ENCODE results near the gene ERCC5.

- CAGE, long polyA plus RNA: no peak
- RRBS: no CpG with 5 or more reads among the region's 2 CpGs
Observed at GRCh38 chr13:101523658-101523933, 71.1 kb downstream of the ITGBL1 start.

- CAGE, long polyA plus RNA: no peak
- RRBS: no CpG with 5 or more reads among the region's 8 CpGs
Observed at GRCh38 chr13:101624158-101624896, 171.9 kb downstream of the ITGBL1 start.

GRCh38 chr13:101740018-101740217 lies 176.8 kb downstream of the FGF14 start:
- CAGE, long polyA plus RNA: no peak
- RRBS: no CpG with 5 or more reads among the region's 4 CpGs

- CAGE, long polyA plus RNA: no peak
- RRBS: no CpG with 5 or more reads among the region's 6 CpGs
Observed at GRCh38 chr13:101868618-101869134, 48.1 kb downstream of the FGF14 start.

DNA sequence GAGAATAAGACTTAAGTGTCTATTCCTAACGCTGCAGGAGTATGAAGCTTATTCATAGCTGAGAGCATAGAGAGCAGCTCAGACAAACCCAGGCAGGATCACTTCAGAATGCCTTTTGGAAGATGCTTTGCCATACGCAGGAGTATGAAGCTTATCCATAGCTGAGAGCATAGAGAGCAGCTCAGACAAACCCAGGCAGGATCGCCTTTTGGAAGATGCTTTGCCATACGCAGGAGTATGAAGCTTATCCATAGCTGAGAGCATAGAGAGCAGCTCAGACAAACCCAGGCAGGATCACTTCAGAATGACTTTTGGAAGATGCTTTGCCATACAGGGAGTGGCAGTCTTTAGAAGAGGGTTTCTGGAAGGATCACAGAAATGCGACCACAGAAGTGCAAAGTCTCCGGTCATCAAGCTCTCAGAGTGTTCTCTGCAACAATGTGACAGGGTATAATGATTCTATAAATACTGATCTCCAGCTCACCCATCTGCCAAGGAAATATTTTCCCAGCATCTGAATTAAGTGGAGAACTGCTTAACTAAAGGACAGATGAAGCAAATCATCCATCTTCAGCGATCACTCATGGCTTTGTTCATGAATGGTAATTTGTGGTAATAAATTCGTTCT lies 94.7 kb upstream of the FGF14 start:
- CAGE, long polyA plus RNA: no peak
- RRBS: no CpG with 5 or more reads among the region's 8 CpGs

DNA sequence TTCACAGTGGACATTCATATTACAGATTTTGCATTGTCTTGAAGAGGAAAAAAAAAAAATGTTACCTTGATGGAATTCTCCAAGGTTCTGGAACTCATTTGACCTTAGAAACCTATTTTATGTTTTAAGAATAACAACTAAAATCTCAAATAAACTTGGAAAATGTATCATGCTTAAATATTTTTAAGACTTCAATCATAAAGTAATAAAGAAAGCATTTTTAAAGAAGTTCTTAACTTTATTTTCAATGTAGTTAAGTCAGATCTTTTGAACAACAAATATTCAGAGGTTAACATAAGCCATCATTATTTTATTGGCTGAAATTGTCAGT lies 115.2 kb upstream of the TPP2 start:
- CAGE, long polyA plus RNA: no peak

DNA sequence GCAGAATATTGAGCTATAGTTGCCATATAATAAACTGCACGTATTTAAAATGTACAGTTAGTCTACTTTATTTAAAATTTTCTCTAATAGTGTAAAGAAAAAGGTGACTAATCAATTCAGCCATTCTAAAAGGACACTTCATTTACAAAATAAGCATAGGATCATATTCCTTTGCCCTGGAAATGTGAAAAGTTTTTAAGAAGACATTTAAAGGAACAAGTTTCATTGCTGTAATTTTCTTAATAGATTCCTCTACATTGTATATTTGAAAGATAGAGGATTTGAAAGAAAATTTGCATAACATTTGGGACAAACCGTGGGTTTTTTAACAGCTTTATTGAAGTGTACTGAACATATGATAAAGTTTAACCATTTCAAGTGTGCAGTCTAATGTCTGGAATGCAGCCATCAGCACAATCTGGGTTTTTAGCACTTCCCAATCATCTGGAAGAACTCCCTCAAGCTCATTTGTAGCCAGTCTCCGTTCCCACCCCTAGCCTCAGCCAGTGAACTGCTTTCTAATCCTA lies 12.8 kb downstream of the METTL21C start:
- CAGE, long polyA plus RNA: no peak
- RRBS: no CpG with 5 or more reads among the region's 3 CpGs

DNA sequence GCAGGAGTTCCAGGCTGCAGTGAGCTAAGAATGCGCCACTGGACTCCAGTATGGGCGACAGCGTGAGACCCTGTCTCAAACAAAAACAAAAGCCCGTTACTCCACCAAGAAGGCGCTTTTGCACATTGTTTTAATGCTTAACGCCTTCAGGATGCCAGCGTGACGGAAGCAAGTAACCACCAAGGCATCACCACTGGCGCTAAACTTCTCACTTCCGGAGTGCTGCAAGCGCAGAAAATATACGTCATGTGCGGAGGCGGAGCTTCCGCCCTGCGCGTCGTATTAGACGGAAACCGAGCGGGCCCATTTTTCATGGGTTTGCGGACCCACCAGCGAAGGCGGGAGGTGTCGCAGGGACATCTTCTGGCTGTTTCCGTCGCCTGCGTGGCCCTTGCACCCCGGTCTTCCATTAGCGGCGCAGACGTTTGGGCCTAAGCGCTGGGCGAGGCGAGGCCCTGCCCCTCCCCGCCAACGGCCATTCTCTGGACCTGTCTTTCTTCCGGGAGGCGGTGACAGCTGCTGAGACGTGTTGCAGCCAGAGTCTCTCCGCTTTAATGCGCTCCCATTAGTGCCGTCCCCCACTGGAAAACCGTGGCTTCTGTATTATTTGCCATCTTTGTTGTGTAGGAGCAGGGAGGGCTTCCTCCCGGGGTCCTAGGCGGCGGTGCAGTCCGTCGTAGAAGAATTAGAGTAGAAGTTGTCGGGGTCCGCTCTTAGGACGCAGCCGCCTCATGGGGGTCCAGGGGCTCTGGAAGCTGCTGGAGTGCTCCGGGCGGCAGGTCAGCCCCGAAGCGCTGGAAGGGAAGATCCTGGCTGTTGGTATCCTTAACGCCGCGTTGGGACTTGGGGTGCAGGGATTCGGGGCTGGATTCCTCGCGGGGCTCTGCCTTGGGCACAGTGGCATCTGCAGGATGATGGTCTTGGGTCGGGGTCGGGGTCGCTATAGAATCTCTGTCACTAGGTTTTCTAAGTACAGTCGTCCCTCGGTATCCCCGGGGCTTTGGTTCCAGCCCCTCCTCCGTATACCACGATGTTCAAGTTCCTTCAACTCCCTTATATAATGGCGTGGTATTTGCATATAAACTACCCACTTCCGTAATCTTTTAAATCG lies at the start of gene ERCC5:
Gene ERCC5 (plus strand): TSS at position 497 of the 1,111 bp plus-strand sequence.
- CAGE, long polyA plus RNA: no peak
- RRBS: 2% methylated on average over 7 of the region's 74 CpGs

DNA sequence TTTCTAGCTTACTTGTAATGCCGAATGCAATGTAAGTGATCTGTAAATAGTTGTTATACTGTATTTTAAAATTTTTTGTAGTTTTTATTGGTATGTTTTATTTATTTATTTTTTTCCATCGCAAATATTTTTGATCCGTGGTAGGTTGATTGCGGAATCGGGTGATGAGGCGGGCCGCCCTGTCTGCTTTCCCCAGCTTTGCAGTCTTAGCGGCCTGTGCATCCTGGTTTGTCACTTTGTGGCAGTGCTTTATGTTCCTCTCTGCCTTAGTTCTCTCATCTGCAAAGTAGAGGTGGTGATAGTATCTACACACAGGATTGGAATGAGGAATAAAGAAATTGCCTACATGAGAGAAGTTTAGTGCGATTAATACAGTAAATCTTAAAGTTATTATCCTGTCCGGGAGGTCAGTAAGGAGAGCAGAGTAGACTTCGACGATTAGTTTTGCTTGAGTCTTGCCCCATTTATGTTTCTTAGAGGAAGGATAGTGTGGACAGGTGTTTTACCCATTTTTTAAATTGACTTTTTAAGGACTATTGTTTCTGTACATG lies 890 bp downstream of the ERCC5 start:
- CAGE, long polyA plus RNA: no peak
- RRBS: no CpG with 5 or more reads among the region's 12 CpGs

DNA sequence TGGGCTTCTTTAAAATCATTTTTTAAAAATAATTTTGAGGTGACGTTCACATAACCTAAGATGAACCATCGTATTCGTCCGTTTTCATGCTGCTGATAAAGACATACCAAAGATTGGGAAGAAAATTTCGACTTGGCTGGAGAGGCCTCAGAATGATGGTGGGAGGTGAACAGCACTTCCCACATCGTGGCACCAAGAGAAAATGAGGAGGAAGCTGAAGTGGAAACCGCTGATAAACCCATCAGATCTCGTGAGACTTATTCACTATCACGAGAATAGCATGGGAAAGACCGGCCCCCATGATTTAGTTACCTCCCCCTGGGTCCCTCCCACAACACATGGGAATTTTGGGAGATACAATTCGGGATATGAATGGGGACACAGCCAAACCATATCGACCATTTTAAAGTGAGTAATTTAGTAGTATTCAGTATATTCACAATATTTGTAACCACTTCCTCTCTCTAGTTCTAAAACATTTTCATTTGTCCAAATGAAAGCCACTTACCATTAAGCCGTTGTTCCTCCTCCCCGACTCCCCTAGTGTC lies 241.1 kb upstream of the DAOA start:
- CAGE, long polyA plus RNA: no peak
- RRBS: no CpG with 5 or more reads among the region's 14 CpGs

GRCh38 chr13:106095663-106096354 lies 439.7 kb downstream of the EFNB2 start:
- CAGE, long polyA plus RNA: no peak
- RRBS: no CpG with 5 or more reads among the region's 8 CpGs

GRCh38 chr13:106099533-106099825 lies 436.0 kb downstream of the EFNB2 start:
- CAGE, long polyA plus RNA: no peak
- RRBS: no CpG with 5 or more reads among the region's 5 CpGs

- CAGE, long polyA plus RNA: no peak
- RRBS: no CpG with 5 or more reads among the region's 6 CpGs
Observed at GRCh38 chr13:107202449-107203183, 634.7 kb upstream of the ARGLU1 start.

DNA sequence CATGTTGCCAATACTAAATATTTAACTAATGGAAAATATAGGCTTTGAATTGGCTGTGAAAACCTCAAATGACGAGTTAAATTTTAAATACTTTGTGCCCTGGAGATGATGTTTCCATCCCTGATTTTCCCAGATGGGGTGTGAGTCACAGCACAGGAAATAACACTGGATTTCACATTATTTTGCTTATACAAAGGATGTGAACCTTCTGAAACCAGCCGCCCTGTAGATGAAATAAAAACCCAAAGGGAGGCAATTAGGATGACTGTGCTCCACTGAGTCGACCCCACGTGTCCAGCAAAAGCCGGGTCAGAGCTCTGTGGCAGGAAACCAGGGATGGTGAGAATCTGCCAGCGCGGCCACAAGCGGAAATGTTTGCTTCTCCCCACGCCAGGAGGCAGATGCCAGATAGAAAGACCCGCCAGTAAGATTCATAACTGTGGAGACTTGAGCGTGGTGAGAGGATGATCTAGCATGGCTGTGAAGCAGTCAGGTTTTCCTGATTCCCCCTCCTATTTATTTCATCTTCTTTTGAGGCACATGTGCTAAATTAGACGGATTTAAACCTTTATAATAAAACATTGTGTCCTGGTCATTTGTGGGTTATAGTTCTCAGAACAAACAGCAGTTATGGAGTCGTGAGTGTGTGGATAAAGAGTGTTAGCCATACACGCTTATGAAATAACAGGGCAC lies 416.3 kb downstream of the NALF1 start:
- CAGE, long polyA plus RNA: no peak
- RRBS: no CpG with 5 or more reads among the region's 14 CpGs

GRCh38 chr13:107926649-107927032 lies 59.3 kb upstream of the NALF1 start:
- CAGE, long polyA plus RNA: no peak
- RRBS: no CpG with 5 or more reads among the region's 3 CpGs

DNA sequence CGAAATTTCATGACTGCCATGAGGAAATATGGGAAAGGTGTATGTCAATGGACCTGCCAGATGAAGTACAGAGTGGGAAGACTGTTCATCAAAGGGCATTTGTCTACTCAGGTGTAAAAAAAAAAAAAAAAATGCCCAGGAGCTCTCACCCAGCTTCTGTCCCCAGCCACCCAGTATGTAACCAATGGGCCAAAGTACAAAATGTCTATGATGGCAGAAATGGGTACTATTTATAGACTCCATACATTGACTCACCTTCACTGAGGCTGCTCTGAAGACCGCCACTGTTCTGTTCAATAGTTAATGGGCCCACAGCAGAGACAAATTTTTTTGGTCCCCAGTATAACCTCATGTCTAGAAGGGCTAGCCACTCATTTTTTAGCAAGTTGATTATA lies 127.9 kb upstream of the NALF1 start:
- CAGE, long polyA plus RNA: no peak
- RRBS: no CpG with 5 or more reads among the region's 2 CpGs

DNA sequence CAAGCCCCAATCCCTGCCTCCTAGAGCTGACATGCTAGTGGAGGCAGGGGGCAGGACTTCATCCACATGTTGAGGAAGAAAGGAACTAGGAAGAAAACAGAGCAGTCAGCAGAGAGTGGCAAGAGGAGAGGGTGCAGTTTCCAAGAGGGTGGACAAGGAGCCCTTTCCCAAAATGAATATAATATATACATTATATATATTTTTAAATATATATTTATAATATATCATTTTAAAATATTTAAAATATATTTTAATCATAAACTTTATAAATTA lies 328.5 kb downstream of the MYO16 start:
- CAGE, long polyA plus RNA: no peak

- CAGE, long polyA plus RNA: no peak
- RRBS: no CpG with 5 or more reads among the region's 3 CpGs
Observed at GRCh38 chr13:109264255-109264839, 522.0 kb downstream of the IRS2 start.

DNA sequence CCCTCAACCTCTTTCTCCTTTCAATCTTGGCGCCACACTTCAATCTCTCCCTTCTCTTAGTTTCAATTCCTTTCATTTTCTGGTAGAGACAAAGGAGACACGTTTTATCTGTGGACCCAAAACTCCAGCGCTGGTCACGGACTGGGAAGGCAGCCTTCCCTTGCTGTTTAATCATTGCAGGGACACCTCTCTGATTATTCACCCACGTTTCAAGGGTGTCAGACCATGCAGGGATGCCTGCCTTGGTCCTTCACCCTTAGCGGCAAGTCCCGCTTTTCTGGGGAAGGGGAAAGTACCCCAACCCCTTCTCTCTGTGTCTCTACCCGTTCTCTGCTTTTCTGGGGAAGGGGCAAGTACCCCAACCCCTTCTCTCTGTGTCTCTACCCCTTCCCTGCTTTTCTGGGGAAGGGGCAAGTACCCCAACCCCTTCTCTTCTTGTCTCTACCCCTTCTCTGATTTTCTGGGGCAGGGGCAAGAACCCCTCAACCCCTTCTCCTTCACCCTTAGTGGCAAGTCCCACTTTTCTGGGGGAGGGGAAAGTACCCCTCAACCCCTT lies 520.6 kb downstream of the IRS2 start:
- CAGE, long polyA plus RNA: no peak
- RRBS: no CpG with 5 or more reads among the region's 8 CpGs

DNA sequence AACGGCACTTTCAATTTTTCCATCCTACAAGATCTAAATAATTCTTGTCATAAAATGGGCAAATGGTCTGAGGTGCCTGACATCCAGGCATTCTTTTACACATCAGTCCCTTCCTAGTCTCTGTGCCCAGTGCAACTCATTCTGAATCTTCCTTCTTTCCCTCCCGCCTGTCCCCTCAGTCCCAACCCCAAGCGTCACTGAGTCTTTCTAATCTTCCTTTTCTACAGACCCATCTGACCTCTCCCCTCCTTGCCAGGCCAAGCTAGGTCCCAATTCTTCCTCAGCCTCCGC lies 519.7 kb downstream of the IRS2 start:
- CAGE, long polyA plus RNA: no peak
- RRBS: no CpG with 5 or more reads among the region's 4 CpGs